Placental pericyte (primary cell): ENCODE data around the gene TWIST1.

- CAGE, long polyA plus RNA, result no peak
These were observed 166.5 kb upstream of the AHR start for GRCh38 chr7:17131896-17132472.

DNA sequence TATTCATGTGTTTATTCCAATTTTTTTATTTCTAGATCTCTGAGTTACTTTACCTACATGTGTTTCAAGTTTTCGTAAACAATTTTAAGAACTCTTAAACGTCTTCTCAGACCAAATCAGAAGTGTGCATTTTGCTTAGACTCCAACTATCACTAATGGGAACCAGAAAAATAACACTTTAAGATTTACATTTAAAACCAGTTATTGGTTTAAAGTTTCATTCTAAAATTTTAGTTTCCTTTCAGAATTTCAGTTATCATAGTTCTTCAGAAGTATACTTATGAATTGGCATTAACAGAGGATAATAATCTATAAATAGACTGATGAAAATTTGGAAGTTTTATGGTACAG lies 1.8 kb downstream of the AHR start:
- CAGE, long polyA plus RNA, result no peak

GRCh38 chr7:17330673-17331381 lies 32.4 kb downstream of the AHR start:
- CAGE, long polyA plus RNA, result no peak

GRCh38 chr7:17342689-17343992 lies 44.7 kb downstream of the AHR start:
- CAGE, long polyA plus RNA, result no peak

DNA sequence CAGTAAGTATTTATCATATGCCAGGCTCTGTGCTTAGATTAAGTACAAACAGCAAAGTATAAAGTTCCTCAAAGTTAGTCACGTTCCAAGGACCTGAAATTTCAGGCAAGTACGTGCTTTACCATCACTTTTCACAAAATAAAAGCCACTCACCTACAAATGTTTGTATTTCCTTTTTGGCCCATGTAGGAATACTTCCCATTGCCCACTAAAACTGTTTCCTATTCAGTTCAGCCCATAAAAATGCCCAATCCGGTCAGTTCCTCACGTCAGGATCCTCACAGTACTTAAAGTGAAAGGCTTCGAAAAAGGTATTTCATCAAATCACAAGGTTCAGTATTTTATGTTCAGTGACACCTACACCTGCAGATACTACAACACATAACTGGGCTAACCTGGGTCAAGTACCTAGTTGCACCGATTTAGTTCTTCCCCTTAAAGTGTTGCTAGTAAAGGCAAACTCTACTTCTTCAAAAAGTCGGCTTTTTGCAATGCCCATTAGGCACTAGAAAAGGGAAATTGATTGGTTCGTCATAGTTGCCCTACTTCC lies 1.2 kb downstream of the SNX13 start:
- CAGE, long polyA plus RNA, result no peak

DNA sequence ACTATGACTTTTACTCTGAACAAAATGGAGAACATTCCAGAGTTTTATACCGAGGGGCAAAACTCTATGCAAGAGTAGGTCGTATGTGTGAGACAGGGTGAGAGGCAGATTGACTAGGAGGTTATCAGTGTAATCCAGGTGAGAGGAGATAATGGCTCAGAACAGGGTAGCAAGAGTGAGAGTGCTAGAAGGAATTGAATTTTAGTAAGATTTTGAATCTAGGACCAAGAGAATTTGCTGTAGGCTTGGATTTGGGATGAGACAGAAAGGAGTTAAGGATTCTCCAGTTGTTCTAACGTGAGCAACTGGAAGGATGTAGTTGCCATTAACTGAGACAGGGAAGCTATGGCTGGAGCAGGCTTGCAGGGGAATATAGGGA lies 219.0 kb upstream of the PRPS1L1 start:
- CAGE, long polyA plus RNA, result no peak

DNA sequence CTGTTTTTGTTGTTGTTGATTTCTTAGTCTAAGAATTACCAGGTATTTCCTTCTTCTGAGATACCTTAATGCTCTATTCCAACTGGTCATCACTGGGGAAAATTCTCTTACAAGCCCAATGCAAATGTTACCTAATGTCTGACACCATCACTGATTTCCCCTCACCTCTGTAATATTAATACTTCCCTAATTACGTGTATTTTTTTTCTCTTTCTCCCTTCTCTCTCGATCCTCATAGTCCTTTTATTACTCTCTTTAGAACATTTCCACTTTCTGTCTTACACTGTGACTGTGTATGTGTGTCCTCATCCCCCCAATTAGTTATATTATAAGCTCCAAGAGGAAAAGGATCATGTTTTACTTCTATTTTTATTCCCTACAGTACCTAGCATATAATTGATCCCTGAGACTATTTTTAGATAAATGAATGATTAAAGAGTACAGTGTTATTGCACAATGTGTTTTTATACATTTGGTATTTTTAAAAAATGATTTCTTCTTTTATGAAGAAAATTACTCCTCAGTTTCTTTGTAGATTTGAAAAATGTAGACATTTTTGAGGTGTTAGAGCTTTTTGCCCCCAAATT lies 14.1 kb downstream of the HDAC9 start:
- CAGE, long polyA plus RNA, result no peak

GRCh38 chr7:19117160-19118078 lies at the start of gene TWIST1:
Gene TWIST1, minus strand, starts transcription at chr7:19117636.
- CAGE, long polyA plus RNA, result no peak

DNA sequence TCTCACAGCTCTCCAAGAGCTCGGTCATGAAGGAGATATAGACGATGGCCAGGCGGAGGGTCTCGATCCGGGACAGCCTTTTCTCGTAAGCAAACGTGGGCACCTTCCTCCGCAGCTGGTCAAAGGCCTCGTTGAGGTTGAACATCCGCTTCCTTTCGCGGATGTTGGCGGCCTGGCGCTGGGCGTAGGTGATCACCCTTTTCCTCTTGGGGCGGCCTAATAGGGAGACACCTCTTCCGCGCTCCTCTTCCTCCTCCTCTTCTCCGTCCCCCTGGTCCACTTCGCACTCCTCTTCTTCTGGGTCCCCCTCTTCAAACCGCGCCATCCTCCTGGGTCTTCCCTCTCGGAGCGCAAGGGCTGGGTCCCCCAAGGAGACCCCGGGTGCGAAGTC lies 347 bp downstream of the FERD3L start:
- CAGE, long polyA plus RNA, result no peak

GRCh38 chr7:19194167-19194881 lies 49.1 kb upstream of the FERD3L start:
- CAGE, long polyA plus RNA, result no peak

- CAGE, long polyA plus RNA, result no peak
These were observed 102.8 kb downstream of the MACC1 start for GRCh38 chr7:20114184-20115042.

GRCh38 chr7:20206232-20207003 lies 10.8 kb downstream of the MACC1 start:
- CAGE, long polyA plus RNA, result no peak

- CAGE, long polyA plus RNA, result no peak
These were observed 2.2 kb downstream of the MACC1 start for GRCh38 chr7:20214876-20215552.

GRCh38 chr7:20299841-20300486 lies 30.7 kb upstream of the ITGB8 start:
- CAGE, long polyA plus RNA, result no peak

- CAGE, long polyA plus RNA, result no peak
These were observed 13.8 kb downstream of the ITGB8 start for GRCh38 chr7:20344333-20345113.

DNA sequence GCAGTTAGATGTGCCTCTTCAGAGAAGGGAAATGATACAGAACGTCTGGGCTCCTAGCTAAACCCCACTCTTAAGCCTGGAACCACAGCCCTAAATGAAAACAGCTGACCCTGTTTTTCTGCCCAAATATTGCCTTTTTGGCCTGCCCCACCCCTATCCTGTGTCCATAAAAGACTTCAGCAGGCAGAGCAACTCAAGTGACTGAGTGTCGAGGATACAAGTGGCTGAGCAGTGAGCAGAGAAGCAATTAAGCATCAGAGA lies 111.5 kb downstream of the ITGB8 start:
- CAGE, long polyA plus RNA, result no peak

DNA sequence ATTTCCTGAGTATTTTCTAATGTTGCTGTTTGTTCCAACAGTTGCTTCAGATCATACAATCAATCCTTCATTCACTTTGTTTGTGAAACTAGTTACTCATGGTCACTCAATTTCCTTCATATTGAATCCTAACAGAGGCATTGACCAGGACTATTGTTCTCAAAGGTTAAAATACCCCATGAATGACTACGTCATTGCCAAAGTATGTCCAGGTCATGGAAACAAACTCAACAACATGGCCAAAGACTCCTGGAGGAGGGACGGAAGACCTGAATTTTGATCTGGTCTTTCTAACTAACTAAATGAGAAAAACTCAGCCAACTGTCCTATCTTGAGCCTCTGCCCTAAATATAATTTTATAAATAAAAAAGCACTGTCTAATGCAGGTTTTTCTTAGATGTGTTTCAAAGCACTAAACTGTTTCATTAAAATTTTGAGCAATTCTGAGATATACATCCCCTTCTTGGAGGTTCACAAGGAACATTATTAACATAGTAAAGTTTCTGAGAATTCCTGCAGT lies 53.9 kb upstream of the ABCB5 start:
- CAGE, long polyA plus RNA, result no peak

DNA sequence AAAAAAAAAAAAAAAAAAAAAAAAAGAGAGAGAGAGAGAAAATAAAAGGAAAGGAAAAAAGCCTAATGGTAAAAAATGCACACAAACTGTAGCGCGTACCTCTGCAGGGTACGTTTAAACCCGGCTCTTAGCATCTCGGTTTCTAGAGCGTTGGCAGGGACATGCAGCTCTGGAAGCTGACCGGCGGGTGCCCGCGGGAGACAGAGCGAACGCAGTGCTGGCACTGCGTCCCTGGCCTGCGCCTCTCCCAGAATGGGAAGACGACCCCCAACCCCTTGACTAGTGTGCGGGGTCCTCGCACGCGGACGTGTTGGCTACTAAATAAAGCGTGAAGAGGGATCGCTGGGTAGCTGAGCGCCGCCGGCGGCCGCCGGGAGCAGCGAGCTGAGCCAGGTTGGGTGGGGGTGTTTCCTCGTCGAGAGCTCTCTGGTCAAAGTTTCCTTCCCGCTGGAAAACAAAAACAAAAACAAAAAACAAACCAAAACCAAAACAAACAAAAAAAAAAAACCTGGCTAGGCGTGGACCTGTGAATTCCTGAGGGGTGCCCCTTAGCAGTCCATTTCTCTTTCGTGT lies 4.3 kb upstream of the SP8 start:
- CAGE, long polyA plus RNA, result no peak

DNA sequence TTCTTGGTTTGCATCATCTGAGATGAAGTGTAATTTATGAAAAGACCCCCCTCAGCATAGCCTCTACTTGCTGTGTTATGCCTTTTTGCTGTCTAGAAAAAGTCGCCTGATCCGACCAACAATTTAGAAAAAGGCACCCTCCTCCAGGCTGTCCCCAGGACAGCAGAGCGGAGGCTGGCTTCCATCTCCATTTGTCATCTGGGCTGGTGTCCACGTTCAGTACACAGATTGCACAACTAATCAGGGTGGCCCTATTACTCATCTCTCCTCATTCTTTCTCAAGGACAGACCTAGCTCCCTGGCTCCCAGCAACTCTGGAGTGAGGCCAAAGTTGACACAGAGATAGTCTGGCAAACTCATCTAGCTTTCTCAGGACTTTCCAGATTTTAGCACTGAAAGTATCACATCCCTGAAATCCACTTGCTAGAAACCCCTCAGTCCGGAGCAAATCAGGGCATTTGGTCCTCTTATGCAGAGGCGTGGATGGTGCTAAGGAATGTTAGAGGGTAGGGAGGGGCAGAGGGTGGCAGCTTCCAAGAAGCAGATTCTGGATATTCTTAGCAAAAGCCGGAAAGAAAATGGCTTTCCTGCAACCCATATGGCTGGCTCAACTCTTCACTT lies 75.1 kb downstream of the DNAH11 start:
- CAGE, long polyA plus RNA, result no peak

DNA sequence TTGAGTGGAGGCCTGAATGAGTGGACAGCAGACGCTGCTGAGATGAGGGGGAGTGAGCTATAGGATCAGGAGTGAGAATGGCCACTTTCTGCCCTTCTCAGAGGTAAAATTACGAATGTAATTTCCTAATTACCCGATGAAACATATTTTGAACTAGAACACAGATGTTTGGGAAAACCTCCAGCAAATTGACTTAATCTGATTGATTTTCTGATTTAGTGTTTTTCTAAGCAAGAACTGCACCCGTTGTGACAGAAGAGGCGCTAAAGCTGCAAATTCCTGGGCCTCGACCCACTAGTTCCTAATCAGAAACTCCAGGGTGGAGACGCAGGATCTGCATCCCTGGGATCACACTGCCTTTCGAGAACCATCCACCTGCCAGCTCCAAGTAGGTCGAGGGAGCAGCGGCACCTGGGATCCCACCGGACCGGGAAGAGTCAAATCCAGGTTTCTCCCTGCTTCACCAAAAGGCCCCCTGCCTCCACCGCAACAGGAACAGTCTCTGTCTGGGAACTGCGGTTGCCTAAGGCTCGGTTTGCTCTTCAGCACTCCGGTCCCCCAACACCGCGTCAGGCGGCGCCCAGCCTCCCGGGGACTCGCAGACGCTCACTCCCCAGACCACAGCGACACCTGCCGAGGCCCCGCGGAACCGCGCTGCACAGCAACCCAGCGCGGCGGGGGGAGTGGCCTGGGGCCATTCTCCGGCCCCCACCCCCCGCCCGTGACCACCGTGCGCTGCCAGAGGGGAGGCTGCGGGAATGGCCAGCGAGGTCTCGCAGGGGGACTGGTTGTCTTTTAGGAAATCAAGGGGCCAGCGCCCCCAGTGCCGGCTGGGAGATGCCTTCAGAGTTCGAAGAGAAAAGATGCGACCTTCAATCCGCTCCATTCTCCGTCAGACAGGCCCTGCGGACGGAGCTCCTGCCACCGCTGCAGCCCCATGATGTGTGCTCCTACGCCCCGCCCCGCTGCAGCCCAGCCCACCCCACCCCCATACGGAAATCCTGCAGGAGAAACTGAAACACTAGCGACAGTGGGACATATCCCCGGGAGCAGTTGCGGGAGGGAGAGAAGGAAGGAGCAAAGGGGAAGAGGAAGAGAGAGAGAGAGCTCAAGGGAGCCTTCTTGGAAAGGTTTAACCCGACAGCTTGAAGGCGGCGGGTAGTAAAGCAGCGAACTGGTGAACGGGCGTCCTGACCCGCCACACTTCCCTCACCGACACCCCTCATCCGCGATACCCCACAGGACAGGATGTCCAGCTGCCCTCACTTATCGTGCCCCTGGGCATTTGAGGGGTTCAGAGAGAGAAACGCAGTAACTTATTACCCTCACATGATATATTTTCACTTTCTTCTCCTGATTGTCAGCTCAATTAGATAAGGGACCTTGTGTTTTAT lies 137.2 kb upstream of the CDCA7L start:
- CAGE, long polyA plus RNA, result no peak